Mammary epithelial cell (primary cell): ENCODE measurements around the genes DLEC1 and ACAA1.

DNA sequence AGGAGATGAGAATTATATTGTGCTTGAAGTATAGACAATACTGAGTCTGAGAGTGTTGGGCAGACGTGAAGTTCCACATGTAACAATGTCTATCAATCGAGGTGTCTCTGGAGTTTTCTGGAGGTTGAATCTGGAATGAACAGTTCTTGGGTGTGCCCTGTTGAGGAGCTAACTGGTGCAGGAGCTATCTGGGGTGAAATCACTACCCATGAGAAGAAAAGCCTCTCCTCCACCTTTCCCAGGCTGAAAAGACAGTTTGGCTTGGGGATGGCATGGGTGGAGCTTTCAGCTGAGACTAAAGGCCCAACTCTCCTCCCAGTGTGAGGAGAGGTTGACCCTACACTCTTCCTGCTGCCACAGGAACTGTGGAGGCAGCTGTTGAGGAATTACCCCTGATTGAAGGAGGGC is 14.4 kb upstream of the GOLGA4 start:
- CAGE, long polyA plus RNA, result no peak
- RRBS, result no CpG with 5 or more reads among the region's 2 CpGs

DNA sequence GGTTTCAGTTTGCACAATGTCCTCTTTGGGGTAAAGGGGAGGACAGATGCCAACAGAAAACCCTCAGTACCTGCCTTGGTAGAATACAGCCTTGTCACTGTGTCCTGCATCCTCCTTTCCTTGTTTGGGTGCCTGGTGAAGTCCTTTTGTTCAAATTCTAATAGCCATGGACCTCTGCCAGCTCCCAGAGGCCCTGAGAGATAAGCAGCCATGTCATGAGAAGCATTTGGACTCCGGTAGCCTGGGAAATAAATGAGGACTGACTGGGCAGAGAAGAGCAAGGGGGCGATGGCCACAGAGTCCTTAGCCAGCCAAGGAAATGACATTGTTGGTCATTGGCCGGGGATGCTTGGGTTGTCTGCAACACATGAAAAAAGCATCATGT is 90.8 kb upstream of the CTDSPL start:
- CAGE, long polyA plus RNA, result no peak
- RRBS, result 100% methylated on average over 1 of the region's 3 CpGs

DNA sequence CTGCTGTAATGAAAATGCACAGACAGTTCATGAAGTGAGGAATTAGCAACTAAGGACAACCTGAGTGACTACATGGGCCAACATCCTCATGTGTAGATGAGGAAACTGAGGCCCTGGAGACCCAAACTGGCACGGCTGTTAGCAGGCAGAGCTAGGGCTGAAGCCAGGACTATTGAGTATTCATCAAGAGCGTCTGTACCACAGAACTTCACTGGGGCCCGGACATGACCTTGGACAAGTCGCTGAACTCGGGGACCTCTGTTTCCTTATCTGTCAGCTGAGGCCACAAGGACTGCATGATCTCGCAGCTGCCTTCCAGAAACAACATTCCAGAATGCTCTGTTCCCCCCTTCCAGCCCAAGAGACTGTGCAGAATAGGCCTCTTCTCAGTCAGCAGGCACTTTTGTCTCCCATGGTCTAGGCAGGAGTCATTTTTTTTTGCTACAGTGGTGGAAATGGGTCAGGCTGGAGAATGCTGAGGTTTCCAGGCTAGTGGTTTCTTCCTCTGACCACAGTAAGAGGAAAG is 90.2 kb upstream of the CTDSPL start:
- CAGE, long polyA plus RNA, result no peak
- RRBS, result no CpG with 5 or more reads among the region's 6 CpGs

GRCh38 chr3:37892711-37893610 is 31.3 kb downstream of the CTDSPL start:
- CAGE, long polyA plus RNA, result no peak
- RRBS, result no CpG with 5 or more reads among the region's 4 CpGs

GRCh38 chr3:37944256-37945339 is 46.0 kb upstream of the VILL start:
- CAGE, long polyA plus RNA, result no peak
- RRBS, result no CpG with 5 or more reads among the region's 6 CpGs

DNA sequence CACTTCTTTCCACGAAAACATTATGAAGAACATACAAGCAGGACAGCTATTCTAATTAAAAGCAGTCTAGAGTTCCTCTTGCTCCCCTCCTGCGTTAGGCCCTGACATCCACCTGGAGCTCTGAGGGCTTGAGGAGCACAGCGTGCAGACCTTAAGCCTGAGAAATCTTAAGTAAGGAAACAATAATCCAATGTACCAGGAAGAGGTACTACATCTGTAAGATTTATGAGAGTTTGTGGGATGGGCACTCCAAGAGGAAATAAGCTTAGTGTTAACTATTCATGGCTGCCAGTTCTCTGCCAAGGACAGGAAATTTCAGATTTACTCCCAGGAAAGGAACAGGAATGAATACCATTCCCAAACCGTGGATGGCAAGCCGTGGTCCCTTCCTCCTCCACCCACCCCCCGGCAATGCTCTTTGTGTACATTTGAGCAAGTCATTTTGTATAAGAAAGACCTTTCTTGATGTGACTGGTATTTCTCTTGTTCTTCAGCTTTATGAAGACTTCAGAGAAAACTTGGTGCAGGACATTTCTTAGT is 28.9 kb upstream of the VILL start:
- CAGE, long polyA plus RNA, result no peak
- RRBS, result no CpG with 5 or more reads among the region's 6 CpGs

- CAGE, long polyA plus RNA, result no peak
- RRBS, result no CpG with 5 or more reads among the region's 8 CpGs
These were observed 3.7 kb upstream of the VILL start for GRCh38 chr3:37986762-37987423.

DNA sequence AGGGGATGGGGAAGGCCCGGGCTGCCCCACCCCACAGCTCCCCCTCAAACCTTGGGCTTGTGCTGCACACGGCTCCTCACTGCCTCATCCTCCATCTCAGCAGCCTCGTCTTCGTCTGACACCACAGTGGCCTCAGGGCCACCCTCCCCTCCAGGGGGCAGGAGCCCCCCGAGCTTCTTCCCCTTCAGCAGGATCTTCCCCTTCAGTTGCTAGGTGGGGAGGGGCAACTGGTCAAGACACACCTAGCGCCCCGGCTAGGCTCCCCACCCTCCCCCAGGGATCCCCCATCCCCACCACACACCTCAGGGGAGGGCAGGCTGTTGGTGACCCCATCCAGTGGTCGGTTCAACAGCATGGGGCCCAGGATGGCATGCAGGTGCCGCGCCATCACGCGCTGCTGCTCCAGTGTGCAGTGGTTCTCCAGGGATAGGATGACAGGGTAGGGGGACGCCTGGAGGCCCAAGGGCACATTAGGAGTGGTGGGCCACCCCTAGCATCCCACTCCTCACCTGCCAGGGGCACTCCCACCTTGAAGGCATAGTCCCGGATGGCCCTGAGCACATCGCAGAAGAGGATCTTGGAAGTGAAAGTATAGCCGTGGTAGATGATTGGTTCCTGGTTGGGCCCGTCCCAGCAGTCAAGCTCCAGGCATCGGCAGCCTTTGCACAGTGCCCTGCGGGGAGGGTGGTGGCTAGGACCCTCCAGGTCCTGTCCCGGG is 19.2 kb downstream of the VILL start:
- CAGE, long polyA plus RNA, result no peak
- RRBS, result 94% methylated on average over 1 of the region's 20 CpGs

DNA sequence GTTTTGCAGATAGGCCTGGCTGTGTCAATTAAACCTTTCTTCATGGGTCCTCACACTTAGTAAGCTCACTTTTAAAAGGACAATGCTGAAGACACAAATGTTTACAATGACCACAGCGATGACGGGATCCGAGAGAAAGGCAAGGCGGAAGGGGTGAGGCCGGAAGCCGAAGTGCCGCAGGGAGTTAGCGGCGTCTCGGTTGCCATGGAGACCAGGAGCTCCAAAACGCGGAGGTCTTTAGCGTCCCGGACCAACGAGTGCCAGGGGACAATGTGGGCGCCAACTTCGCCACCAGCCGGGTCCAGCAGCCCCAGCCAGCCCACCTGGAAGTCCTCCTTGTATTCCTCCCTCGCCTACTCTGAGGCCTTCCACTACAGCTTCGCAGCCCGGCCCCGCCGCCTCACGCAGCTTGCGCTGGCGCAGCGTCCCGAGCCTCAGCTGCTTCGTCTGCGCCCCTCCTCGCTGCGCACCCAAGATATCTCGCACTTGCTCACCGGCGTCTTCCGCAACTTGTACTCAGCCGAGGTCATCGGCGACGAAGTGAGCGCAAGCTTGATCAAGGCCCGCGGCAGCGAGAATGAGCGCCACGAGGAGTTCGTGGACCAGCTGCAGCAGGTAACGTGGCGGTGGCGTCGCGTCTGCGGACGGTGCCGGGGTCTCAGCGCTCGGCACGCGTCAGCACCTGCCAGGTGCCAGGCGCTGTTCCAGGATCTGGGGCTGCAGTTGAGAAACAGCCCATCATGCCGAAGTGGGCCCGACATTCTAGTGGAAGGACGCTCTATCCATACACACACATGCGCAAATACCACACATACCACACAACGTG is at the start of gene DLEC1:
DLEC1 (plus strand) TSS at position 187 of the 826 bp plus-strand sequence.
- CAGE, long polyA plus RNA, result no peak
- RRBS, result 6% methylated on average over 19 of the region's 65 CpGs

DNA sequence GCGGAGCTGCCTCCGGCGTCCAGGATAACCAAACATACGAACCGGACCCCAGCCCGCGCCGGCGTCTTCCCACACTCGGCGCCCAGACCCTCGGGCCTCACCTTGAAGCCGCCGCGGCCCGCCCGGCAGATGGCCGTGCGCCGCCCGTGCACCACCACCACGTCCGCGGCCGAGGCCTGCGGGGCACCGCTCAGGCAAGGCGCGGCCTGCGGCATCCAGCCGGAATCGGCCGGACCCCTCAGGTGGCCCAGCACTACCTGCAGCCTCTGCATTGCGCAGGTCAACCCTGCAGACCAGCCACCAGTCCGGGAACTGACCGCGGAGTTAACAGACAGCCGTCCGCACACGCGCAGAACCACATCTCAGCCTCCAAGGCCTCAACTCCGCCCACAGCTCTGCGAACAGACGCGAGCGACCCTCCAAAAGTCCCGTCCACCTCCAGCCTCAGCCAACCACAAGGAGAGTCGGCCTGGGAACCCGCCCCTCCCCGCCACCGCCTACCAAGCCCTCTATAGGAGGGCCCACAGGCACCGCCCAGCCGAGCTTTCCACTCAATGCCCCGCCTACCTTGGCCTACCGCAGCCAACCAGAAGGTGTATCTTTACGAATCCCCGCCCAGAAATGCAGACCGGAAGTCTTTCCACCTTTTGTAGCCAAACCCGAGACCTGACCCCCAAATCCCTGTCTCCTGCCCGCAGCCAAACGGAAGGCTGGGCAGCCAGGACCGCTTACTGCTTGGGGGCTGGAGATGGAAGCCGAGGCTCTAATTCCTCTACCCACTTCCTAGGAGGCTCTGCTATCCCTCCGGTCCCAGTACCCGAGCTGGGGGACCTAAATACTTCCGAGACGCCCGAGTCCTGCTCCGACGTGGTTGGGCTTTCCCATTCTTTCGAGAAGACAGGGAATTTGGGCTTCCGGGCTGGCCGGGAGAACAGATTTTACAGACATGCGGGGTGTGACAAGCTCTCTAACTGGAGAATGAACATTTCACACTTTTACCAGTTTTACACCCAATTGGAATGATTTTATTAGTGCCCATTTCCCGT is at the start of gene ACAA1:
ACAA1 (minus strand) TSS at position 364 of the 1,046 bp plus-strand sequence.
- CAGE, long polyA plus RNA, result no peak
- RRBS, result under 1% methylated on average over 24 of the region's 75 CpGs

DNA sequence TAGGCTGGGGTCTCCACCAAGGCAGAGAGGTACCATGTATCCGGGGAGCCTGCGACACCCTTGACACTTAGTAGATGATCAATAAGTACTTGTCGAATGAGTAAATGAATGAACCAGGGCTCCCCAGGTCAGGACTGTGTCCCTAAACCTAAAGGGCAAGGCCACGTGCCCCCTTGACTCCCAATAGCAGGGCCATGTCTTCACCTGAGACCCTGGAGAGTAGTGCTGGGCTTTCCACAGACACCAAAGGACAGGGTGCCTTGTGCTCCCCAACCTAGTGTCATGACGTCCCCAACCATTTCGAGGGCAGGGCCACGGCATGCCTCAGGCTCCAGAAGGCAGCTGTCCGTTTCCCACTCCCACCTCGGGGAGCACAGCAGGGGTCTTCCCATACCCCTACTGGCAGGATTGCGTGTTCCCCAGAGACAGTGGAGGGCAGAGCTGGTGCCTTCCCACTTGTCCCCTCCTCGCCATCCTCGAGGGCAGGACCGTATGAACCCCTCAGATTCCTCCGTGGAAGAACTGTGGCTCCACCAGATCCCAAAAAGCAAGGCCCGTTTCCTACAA is 566 bp upstream of the MYD88 start:
- CAGE, long polyA plus RNA, result no peak
- RRBS, result no CpG with 5 or more reads among the region's 15 CpGs

DNA sequence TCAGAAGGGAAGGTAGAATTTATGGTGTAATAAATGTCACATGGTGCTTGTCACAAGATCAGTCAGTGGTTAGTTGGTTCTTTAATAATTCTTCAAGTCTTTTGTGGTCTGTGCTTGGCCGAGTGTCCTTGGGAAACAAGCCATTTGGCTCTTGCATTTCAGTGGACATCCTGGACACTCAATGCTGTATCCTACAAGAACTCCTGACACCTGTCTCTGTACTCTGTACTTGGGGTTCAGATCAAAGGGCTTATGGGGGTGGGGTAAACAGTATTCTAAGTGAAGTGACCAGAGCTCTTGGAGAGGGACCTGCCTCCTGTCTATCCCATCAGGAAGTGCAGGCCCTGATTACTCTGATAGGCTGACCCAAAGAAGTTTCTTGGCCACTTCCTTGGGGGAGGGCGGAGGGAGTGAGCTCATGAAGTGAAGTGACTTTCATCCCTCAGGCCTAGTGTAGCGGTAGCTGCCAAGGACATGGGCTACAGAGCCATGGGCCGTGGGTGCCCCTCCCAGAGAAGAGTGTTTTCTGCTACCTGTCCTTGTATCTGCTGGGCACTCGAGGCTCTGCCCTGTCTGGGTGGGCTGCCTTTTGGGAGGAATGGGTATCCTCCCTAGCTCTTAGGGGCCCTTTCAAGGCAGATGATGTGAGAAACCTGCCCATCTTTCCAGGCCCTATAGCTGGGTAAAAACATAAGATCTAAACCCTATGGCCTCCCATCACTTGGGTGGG is 3.9 kb downstream of the ACVR2B start:
- CAGE, long polyA plus RNA, result no peak
- RRBS, result no CpG with 5 or more reads among the region's 5 CpGs

- CAGE, long polyA plus RNA, result no peak
- RRBS, result no CpG with 5 or more reads among the region's 15 CpGs
These were observed 1.2 kb downstream of the SCN5A start for GRCh38 chr3:38648077-38648917.

DNA sequence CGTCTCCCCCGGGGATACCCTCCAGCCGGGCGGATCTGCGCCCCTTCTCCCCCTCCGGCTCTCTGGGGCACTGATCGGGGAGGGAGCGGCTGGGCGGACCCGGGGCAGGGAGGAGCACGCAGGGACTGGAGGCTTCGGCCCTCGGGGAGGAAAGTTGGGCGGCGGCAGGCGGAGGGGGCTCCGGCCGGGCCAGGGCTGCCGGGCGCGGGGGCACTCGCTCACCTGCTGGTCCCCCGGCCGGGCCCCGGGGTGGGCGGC is 249 bp downstream of the SCN5A start:
- CAGE, long polyA plus RNA, result no peak
- RRBS, result 3% methylated on average over 12 of the region's 26 CpGs

- CAGE, long polyA plus RNA, result no peak
- RRBS, result no CpG with 5 or more reads among the region's 3 CpGs
These were observed 26.9 kb downstream of the GORASP1 start for GRCh38 chr3:39080297-39081223.

- CAGE, long polyA plus RNA, result no peak
- RRBS, result no CpG with 5 or more reads among the region's 1 CpG
These were observed 15.3 kb downstream of the TTC21A start for GRCh38 chr3:39122607-39123318.

DNA sequence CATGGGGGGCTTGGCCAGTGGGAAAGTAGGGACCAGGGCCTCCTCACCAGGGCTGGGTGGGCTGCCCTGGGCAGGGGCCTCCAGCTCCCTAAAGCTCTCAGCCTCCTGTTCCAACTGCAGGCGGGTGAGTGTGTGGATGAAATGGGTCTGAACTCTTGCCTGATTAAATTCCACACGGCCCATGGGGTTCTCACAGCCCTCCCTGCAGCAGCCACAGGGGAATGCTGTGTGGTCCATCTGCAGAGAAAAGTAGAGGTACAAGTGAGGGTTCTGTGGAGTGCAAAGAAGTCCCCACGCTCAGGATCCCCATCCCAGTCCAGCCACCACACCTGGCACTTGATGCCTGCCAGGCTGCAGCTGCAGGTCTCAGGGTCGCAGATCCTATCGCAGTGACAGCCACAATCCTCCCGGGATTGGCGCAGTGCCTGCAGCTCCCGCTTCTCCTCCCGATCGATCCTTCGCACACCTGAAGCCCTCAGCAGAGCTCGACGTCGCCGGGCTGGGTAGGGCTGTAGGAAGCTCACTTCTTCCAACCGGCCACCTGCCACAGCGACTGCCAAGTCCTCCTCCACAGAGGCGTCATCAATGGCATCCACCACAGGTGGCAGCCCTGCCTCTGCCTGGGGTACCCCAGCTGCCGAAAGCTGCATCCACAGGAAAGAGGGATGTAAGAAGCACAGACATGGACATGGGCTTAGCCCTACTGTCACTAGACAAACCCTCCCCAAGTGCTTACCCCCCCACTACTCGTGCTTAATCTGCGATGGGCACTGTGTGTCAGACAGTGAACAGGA is 9.4 kb downstream of the CSRNP1 start:
- CAGE, long polyA plus RNA, result no peak
- RRBS, result 81% methylated on average over 7 of the region's 21 CpGs

DNA sequence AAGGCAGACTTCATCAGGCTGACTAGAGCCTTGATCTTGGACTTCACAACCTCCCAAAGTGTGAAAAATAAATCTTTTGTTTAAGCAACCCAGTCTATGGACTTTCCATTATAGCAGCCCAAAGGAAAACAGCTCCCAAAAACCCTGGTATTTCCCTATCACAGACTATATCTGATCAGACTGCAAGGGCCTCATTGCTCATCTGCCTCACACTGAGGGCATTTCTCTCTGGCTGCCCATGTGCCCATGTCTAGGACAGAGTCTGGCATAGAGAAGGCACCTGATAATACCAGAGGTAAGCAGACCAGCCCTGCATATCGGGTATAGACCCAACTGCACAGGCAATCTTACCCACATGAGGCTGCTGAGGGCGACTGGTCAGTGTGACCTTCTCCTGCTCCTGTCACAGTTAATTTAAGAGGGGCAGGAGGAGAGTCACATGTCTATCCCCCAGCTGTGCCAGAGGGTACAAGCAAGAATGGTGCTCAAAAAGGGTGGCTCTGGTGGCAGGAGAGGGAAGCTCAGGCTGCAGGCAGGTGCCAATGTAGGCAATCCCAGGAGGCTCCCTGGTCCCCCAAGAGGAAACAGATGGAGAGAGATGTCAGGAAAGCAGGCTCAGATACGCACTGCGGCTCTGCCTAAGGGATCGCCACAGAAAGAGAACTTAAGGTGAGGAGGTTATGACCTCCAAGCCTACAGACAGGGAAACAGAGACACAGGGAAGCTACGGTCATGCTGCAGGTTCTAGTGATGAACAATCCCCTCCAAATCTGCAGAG is 3.1 kb downstream of the CSRNP1 start:
- CAGE, long polyA plus RNA, result no peak
- RRBS, result no CpG with 5 or more reads among the region's 6 CpGs

DNA sequence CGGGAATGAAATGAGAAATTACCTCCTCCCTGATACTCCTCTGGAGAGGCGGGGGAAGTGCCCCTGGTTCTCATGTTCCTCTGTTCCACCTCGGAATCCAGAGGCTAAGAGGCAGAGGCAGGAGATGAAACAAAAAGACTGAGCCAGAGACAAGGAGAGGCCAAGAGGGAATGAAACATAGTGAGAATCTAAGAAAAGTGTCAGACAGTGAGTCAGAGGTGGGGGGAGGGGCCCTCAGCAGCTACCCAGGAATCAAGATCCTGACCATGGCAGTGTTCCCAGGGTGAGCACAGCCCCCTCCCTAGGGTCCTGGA is 2.6 kb downstream of the CSRNP1 start:
- CAGE, long polyA plus RNA, result no peak
- RRBS, result no CpG with 5 or more reads among the region's 3 CpGs

DNA sequence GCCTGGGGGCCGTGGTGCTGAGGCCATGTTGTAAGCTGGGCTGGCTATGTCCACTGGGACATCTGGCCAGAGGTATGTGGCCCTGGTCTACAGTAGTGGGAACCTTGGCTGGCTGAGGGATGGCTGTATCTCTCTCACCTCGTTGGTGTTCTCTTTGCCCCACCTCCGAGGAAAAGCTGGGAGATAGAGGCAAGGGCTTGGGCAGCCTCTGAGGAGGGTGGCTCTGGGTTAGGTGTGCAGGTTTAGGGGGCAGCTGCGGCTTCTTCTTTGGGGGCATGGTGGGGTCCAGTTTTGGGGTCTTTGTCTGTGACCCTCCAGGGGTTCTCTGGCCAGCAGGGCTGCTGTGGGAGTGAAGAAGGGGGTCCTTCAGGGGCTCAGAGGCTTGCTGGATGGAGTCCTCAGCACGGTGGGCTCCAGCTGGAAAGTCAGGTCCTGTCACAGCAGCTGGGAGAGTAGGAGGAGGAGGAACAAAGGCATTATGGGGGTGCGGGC is 7.1 kb downstream of the XIRP1 start:
- CAGE, long polyA plus RNA, result no peak
- RRBS, result no CpG with 5 or more reads among the region's 6 CpGs